Airway epithelial cell (primary cell): ENCODE data around the gene SLC16A12.

DNA sequence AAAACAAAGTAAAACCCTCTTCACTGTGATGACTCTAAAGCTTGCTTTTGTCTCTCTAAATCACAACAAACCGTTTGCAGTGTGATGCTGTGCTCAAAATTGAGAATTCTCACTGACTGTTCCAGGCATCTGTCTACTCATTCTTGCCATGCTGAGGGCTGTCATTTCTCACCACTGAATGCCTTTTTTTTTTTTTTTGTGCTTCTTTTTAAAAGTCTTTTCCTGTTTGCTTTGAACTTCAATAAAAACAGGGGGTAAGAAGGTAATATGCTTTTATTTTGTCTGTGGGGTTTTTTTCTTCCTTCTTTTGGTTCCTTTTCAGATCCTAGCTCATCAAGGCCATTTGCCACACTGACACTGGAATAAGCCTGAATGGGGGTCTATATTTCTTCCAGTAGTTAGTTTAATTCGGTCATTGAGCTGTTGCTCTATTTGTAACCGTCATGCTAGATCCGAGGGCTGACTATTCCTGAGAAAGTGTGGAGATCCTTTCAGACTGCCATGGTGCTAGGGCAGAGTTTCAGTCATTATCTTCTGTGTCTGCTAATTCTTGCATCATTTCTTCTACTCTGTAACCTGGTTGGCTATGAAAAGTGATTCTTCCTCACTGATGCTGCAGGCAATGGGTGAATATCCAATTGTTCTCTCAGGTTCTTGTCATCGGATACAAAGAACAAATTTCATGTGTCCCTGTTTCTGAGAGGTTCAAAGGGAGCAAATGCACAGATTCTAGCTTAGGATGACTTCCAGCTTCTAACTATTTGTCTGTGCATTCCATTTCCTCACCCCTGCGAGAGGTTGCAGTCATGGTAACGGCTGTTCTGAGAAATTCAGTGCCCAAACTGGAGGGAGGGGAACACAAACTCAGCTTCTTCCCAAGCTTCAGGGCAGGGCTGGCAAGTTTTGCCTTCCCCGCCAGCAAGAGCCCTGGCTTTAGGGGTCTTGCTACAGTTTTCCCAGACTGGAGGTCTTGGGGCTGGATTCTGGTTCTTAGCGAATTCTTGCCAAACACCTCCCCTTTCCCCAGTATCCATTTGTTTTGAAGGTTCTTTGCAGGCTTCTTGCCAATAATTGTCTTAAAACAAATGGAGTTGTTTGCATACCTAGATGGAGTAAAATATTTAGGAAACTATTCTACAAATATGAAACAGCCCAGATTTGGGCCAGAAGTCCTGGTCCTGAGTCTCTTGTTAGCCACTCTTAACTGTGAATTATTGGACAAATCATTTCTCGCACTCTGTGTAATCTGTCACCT is 10.9 kb downstream of the FAS start:
- RAMPAGE, long total RNA = no peak

GRCh38 chr10:89163483-89164074 is 43.5 kb downstream of the CH25H start:
- RAMPAGE, long total RNA = no peak

DNA sequence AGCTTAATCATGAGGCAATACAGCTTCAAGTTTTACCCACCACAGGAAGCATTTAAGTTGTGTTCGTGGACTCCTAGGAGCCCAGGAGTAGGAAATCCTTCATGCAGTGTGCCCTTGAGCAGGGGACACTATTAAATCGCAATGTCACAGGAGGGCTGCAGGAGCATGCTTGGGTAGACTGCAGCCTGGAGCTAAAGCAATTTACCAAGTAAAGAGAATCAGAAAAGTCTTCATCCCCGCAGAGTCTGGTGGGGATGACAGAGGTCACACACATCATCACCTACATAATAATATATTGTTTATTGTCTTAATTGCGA is 10.9 kb downstream of the LIPA start:
- RAMPAGE, long total RNA = no peak

DNA sequence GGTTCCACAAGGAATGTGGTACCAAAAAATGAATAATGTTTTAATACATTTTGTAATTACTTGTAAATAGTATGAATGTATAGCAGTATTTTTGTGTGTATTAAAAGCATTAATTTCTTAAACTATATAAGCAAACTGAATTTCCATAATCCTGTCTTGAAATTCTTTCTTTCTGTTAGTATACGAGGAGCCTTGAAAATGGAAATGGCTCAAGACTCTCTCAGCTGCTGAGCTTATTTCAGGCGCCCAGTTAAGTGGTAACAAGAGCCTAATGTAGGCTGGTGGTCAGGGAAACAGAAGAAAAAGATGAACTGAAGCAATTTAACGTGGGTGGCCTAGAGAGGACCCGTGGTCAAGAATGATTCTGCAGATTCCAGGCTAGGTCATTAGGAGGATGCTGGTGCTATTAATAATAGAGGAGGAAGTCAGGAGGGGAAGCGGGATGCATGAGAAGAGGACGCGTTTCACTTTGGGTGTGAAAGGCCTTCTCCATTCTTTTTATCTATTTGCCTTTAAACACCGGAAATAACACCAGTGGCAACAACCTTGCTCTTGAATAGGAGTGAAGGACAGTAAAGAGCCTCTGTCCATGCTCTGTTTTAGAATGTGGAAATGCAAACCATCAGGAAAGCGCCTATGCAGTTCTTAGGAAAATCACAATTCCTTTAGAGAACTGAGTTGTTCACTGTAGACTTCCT is 8.8 kb downstream of the LIPA start:
- RAMPAGE, long total RNA = no peak

DNA sequence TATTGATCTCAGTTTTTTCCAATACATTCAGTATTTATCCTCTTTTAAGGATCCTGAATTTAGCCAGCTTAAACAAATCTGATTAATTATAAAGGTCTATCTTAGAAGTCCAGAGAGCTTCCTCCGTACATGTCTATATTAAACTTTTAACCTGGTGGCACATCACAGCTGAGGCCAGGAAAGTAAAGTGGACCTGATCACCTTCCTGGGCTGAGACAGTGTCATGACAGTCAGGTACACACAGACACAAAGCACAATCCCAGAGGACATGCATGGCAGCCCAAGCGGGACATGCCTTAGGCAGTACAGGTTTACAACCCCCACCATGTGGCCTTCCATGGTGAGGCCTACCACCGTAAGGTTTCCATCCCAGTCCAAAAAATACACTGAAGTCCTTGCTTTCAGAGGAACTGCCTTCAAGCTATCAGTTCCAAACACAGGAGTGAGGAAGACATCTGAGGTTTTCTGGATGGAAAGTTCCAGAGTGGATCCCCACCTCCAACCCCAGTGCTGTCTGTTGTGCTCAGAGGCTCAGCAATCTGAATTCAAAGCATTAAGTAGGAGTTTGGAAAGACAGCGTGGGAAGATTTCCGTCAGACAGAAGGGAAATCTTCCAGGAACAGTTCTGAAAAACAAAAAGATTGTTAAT is 19.9 kb downstream of the IFIT3 start:
- RAMPAGE, long total RNA = no peak

GRCh38 chr10:89534910-89536353 is at the start of gene SLC16A12:
TSS of gene SLC16A12 (minus strand) at chr10:89535594.
- RAMPAGE, long total RNA = no peak

- RAMPAGE, long total RNA = no peak
Measured at GRCh38 chr10:89601793-89602161, 43.3 kb downstream of the PANK1 start.

GRCh38 chr10:89737275-89738224 is 36.2 kb downstream of the KIF20B start:
- RAMPAGE, long total RNA = no peak

DNA sequence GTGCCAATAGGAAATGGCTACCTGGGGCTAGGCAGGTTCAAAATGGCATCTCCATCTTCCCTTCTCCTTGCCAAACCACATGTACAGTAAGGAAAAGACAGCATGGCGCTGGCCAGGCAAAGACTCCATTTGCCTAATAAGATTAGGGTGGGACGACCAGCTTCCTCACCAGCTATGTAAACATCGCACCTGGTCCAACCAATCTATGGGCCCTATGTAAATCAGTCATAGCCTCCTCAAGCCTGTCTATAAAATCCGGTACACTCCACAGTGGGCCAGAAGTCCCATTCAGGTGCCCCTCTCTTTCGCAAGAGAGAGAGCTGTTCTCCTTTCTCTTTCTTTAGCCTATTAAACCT is 44.2 kb downstream of the HTR7 start:
- RAMPAGE, long total RNA = no peak

DNA sequence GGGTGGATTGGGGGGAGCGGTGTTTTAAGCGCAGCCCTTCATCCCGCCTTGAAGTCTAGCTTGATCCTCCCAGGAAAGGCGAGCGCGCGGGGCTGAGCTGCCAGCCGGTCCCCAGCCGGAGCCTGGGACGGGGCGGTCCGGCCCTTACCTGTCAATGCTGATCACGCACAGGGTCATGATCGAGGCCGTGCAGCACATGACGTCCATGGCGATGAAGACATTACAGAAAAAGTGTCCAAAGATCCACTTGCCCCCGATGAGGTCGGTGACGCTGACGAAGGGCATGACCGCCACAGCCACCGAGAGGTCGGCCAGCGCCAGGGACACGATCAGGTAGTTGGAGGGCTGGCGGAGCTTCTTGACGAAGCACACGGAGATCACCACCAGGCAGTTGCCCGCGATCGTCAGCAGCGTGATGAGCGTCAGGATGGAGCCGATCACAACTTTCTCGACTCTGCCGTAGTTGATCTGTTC is 817 bp downstream of the HTR7 start:
- RAMPAGE, long total RNA = no peak

GRCh38 chr10:90877138-90877922 is 5.6 kb downstream of the RPP30 start:
- RAMPAGE, long total RNA = no peak

GRCh38 chr10:90915179-90916177 is 5.4 kb downstream of the ANKRD1 start:
- RAMPAGE, long total RNA = no peak

- RAMPAGE, long total RNA = no peak
Measured at GRCh38 chr10:91164382-91164988, 56.0 kb upstream of the PCGF5 start.

DNA sequence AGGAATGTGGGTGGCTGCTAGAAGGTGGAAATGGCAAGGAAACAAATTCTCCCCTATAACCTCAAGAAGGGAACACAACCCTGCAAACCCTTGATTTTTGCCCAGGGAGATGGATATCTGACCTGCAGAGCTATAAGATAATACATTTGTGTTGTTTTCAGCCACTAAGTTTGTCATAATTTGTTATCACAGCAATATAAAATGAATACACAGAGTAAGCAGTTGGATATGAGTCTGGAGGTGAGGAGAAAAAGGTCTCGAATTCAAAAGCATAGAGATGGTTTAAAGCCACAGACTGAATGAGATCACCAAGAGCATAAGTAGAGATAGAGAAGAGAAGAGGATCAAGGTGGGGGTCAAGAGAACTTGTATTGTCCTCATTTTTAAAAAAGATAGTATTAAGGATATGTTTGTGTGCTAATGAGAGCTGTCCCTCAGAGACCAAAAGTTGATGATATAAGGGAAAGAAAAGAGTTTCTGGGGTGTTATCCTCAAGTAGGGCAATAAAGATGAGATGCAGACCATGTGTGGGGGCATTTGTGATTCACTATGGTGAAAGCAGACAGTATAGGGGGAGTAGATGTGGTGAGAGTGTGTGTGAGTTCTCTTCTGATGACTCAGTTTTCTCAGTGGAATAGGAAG is 25.9 kb upstream of the PCGF5 start:
- RAMPAGE, long total RNA = no peak

DNA sequence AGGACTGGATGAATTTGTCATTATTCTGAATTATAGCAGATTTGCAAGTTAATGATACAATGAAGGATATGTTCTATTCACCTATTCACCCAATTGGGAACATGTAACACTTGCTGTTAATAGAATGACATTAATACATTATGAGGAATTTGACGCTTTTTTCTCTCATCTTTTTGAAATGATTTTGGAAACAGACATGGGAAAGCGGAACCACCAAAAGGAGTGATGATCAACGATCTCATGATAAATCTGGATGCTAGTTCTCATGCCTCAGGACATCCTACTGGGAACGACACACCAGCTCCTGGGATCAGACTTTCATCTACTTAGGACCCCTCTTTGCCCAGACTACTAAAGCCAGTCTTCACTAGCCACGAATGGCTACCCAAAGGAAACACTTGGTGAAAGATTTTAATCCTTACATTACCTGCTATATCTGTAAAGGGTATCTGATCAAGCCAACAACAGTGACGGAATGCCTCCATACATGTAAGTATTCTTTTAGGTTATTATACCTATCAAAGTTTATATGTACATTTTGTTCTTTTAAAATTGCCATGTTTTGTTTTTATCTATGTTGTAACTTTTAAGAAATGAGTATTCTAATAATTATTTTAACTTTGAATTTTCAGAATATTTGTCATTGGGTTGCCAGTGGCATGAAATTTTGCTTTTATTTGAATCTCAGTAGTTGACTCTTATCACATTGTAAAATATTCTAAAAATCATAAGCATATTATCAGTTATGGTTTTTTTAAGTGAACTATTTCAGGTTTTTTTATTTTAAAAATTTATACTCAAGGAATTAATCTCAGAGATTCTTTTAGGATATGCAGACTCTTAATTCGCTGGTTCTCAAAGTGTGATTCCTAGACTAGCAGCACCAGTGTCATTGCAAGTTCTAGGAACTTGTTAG is 2.3 kb downstream of the PCGF5 start:
- RAMPAGE, long total RNA = no peak

DNA sequence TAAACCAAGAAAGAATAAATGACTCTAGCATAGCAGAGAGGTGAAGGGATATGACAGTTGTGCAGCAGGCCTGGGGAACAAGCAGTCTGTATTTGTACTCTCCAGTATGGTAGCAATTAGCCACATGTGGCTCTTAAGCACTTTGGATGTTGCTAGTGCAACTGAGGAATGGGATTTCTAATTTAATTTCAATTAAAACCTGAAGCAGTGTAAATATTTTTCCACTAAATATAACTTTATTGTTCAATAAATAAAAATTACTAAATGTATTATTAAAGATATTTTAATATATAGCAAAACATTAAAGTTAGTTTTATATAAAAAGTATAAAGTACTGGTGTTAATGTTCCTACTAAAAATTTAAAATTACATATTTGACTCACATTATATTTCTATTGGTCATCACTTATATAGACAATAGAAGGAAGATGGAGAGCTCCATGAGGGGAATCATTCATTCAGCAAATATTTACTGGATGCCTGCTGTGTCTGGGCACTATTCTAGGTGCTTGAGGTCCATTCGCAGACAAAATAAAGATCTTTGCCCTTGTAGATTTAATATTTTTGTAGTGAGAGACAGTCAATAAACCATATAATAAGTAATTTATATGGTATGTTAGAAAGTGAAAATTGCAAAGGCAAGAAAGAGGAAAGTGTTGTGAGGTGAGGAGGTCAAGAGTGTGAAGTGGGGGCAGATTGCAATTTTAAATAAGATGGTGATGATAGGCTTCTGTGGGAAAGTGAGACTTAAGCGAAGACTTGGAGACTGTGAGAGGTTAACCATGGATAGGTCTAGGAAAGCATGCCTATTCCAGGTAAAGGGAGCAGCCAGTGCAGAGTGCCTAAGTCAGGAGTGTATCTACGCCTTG is 23.3 kb downstream of the PCGF5 start:
- RAMPAGE, long total RNA = no peak

GRCh38 chr10:91244371-91244921 is 24.0 kb downstream of the PCGF5 start:
- RAMPAGE, long total RNA = no peak

DNA sequence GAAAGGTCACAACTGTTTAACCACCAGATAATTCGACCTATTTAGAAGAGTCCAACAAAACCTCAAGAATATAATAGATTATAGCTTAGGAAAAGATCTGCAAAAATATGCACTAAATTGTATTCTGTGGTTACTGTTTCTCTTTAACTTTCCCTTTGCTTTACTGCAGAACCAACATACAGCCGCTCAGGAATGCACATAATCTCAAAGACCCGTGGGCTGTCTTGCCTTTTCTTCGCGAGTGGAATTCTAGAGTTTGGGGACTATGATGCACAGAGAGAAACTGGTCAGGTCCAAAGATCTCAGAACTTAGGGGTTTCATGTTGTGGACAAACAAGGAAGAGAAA is 75.0 kb downstream of the PCGF5 start:
- RAMPAGE, long total RNA = no peak

- RAMPAGE, long total RNA = no peak
Measured at GRCh38 chr10:91408995-91409895, 899 bp upstream of the HECTD2 start.

DNA sequence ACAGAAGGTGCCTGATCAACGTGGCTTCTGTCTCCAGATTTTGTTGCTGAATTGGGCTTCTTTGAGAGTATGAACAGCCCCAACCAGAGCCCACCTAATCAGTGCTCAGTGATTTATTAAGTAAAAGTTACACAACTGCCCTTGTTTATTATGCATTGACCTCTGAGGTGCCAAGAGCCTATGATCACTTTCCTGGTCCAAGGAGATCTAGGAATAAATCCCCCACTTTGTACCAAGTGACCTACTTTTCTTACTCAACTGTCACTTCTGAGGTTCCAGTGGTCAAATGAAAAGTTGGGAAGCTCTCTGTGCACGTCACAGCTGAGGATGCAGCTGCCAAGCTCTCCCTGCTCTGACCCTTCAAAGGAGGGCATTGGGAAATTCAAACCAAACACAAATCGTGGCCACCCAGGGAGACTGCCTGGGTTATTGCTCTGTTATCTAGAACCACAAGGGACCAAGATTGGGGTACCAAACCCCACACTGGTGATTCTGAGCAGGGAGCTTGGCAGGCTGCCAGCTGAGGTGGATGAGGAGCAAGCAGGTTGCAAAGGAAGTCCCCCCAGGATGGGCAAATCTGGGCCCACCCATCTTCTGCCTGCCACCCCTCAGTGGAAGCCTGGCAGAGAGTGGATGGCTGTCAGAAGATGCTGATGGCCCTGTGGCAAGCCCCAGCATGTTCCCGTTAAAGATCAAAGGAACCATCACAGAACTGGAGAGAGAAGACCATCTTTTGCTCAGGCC is 106.9 kb downstream of the PPP1R3C start:
- RAMPAGE, long total RNA = no peak